GM12878 (cell line): ENCODE data around the gene APH1B.

DNA sequence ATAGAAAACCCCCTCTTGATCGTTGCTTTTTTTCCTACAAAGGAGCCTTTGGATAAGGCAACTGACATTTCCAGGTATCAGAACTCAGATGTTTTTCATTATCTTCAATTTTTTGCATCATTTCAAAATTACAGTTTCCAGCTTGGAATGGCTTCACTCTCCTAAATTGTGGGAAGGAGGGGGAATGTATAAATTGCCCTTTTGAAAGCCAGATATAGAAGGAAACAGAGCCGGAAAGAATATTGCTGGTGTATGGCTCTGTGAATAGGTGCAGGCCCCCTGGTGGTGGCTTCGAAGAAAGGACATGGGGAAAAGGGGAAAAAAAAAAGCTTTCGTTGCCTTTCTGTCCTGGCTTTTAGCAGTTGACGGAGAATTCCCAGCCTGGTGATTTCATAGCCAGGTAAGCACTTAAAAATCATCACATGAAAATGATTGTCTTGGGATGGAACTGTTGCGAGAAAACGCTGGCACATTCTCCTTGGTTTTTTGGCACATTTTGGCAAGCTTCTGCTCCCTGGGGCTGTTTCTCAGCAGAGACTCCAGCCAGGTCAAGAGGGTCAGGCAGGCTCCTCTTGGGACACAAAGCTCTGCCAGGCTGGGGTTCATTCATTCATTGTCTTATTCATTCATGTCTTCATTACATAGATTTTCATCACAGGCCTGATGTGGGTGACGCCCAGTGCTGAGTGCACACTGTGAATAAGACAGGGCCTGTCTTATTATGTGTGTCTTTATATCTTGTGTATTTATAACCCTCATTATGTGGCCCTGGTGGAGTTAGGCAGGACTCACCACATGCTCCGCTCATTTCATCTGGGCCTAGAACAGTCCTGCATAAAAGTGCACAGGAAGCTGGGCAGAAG lies 300.0 kb upstream of the TPM1 start:
- RAMPAGE, long total RNA, result no peak
- RRBS, 2 experiments, result no CpG with 5 or more reads among the region's 9 CpGs
CAGE:
- cytosol, long polyA minus RNA, result no peak
- cytosol, long polyA plus RNA, result no peak
- long polyA plus RNA, result no peak
- nucleolus, long total RNA, result no peak
- nucleus, long polyA plus RNA, result no peak
- nucleus, long total RNA, result no peak

GRCh38 chr15:62812238-62812704 lies 230.3 kb upstream of the TPM1 start:
- RAMPAGE, long total RNA, result no peak
- RRBS, 2 experiments, result no CpG with 5 or more reads among the region's 6 CpGs
CAGE:
- cytosol, long polyA minus RNA, result no peak
- cytosol, long polyA plus RNA, result no peak
- long polyA plus RNA, result no peak
- nucleolus, long total RNA, result no peak
- nucleus, long polyA plus RNA, result no peak
- nucleus, long total RNA, result no peak

DNA sequence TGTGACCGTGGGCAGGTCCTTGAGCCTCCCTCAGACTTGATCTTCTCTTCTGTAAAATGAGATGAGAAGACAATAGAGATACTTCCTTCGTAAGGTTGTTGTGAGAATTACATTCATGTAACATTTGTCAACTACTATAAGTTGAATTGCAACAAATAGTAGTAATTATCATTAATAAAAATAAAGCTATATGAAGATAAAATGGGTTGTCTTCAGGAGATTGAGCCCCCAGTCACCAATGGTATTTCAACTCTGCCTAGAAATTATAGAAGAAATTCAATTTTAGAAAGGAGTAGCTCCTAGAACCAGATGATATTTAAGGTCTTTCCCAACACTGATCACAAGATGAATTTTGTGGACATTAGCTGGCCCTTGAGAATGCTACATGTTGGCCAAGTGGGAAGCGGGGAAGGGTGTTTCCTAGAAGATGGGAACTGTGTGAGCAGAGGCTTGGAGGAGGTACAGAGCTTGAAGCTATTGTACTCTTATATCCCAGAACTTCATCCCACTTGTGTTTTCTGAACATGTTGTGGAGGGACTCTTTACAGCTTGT lies 152.9 kb upstream of the TPM1 start:
- RAMPAGE, long total RNA, result no peak
- RRBS, 2 experiments, result no CpG with 5 or more reads among the region's 3 CpGs
CAGE:
- cytosol, long polyA minus RNA, result no peak
- cytosol, long polyA plus RNA, result no peak
- long polyA plus RNA, result no peak
- nucleolus, long total RNA, result no peak
- nucleus, long polyA plus RNA, result no peak
- nucleus, long total RNA, result no peak

- RAMPAGE, long total RNA, result no peak
- RRBS, 2 experiments, result no CpG with 5 or more reads among the region's 6 CpGs
CAGE:
- cytosol, long polyA minus RNA, result no peak
- cytosol, long polyA plus RNA, result no peak
- long polyA plus RNA, result no peak
- nucleolus, long total RNA, result no peak
- nucleus, long polyA plus RNA, result no peak
- nucleus, long total RNA, result no peak
These were observed 2.1 kb downstream of the TPM1 start for GRCh38 chr15:63044506-63045242.

DNA sequence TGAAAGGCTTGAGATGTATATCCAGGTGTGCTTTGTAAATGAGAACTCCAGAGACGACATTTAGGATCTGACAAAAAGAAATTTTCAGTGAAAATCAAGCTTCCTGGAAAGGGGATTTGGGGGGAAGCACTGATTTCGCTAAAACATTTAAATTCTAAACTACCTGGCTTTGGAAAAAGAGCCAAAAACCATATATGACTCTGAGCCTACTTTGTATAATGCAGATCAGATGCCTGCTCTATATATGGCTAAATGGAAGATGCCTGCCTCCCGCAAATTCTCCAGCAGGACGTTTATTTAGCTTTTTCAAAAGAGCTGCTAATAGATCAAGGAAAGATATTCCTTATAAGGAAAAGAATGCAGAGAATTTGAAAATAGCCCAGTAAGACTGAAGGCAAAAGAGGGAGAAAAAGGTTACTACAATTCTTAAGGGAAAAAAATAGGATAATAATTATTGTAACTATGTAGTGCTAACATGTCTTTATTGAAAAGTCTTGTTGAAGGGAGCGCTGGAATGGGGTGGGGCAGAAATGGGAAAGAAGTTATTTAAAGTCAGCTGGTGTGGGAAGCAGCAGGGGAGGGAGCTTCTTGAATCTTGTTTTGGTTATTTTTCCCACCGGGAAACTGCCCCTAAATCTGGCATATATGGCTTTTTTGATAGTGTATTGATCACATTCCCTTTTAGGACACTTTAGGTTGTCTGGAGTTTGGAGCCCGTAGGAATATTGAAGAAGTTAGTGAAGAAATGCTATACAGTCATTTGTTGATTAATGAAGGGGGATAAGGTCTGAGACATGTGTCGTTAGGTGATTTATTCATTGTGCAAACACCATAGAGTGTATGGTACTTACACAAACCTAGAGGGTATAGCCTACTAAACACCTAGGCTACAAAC lies 2.9 kb downstream of the TPM1 start:
- RAMPAGE, long total RNA, result no peak
- RRBS, 2 experiments, result no CpG with 5 or more reads among the region's 8 CpGs
CAGE:
- cytosol, long polyA minus RNA, result no peak
- cytosol, long polyA plus RNA, result no peak
- long polyA plus RNA, result no peak
- nucleolus, long total RNA, result no peak
- nucleus, long polyA plus RNA, result no peak
- nucleus, long total RNA, result no peak

DNA sequence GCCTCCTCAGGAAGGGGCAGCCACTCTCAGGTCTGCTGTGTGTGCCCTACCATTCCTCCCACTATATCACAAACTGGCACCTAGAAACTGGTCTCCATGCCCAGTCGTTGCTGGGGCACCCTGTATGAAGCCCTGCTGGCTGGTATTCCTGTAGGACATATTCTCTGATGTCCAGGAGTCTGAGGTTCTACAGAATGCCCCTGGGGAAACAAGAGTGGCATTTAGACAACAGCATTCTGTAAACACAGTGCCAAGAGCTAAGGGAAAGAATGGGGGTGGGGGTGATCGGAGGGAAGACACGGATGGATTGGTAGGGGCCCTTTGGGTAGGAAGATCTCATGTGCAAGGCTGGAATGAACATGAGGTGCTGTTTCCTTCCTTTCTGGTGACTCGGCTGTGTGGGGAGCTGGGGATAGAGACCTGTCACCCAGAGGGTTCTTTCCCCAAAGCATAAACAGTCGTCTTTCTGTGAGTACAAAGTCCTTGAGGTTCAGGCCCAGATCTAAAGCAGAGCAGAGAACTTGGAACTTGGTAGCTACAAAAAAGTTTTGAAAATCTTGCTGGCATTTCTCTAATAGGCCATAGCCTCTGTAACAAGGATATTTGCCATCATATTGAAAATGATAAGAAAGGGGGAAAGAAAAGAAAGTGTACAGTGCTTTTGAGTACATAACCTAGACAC lies 11.7 kb downstream of the TPM1 start:
- RAMPAGE, long total RNA, result no peak
- RRBS, 2 experiments, result no CpG with 5 or more reads among the region's 5 CpGs
CAGE:
- cytosol, long polyA minus RNA, result no peak
- cytosol, long polyA plus RNA, result no peak
- long polyA plus RNA, result no peak
- nucleolus, long total RNA, result no peak
- nucleus, long polyA plus RNA, result no peak
- nucleus, long total RNA, result no peak

DNA sequence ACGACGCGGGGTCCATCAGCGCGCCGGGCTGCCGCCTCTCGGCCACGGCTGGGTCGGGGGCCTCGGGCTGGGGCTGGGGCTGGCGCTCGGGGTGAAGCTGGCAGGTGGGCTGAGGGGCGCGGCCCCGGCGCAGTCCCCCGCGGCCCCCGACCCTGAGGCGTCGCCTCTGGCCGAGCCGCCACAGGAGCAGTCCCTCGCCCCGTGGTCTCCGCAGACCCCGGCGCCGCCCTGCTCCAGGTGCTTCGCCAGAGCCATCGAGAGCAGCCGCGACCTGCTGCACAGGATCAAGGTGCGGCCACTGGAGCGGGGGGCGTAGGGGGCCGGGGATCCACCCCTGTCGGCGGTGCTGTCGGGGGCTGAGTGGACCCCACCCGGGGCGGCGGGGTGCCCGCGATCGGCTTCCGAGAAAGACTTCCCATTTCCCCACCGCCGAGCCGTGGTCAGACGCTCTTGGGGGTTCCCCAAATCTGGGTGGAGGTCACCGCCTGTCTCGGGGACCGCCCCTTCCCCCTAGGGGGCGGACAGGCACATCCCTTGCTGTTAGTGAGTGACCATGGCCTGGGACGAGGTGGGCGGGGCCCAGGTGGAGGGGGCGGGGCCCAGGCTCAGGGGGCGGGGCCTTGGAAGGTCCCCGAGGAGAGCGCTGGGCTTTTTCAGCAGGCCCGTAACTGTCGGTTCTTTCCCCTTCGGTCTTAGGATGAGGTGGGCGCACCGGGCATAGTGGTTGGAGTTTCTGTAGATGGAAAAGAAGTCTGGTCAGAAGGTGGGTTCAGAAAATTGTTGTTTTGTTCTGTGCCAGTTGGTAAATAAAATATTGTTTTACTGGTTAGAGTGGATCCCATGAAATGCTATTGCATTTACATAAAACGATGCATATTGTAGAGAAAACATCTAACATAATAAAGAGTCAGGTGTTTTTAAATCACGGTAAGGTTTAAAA lies 549 bp downstream of the LACTB start:
- RAMPAGE, long total RNA, result no peak
- RRBS, 2 experiments, result under 1 to 2% methylated on average over 21 to 33 of the region's 69 CpGs
CAGE:
- cytosol, long polyA minus RNA, result start-site peak on the plus strand centred at position 719 of the sequence, 9 bp wide, 51 reads
- cytosol, long polyA plus RNA, result no peak
- long polyA plus RNA, result start-site peak on the plus strand centred at position 712 of the sequence, 14 bp wide, 22 and 51 reads in 2 replicates
- nucleolus, long total RNA, result no peak
- nucleus, long polyA plus RNA, result no peak
- nucleus, long total RNA, result no peak

GRCh38 chr15:63218959-63219369 lies 29.6 kb downstream of the RAB8B start:
- RAMPAGE, long total RNA, result no peak
- RRBS, 2 experiments, result no CpG with 5 or more reads among the region's 11 CpGs
CAGE:
- cytosol, long polyA minus RNA, result no peak
- cytosol, long polyA plus RNA, result no peak
- long polyA plus RNA, result no peak
- nucleolus, long total RNA, result no peak
- nucleus, long polyA plus RNA, result no peak
- nucleus, long total RNA, result no peak

DNA sequence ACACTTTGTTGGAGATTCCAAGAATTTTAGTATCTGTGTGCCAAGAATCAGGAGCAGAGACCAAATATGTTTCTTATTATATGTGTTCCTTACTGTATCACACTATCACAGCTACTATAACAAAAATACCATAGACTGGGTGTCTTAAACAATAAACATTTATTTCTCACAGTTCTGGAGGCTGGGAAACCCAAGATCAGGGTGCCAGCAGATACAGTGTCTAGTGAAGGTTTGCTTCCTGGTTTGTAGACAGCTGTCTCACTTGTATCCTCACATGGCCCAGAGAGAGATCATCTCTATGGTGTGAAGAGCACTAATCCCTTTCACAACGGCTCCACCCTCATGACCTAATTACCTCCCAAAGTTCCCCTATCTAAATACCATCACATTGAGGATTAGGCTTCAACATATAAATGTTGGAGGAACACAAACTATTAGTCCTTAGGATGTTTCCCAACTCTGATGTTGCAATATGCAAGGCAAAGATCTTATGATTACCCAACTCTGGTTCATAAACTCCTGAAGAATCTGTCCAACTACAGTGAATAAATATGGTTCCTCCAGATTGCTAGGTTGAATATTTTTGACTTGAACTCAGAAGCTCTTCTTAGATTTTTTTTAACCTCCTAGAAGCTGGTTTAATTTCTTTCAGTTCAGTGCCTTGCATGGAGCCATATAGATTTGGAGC lies 30.4 kb upstream of the APH1B start:
- RAMPAGE, long total RNA, result no peak
- RRBS, 2 experiments, result no CpG with 5 or more reads among the region's 1 CpG
CAGE:
- cytosol, long polyA minus RNA, result no peak
- cytosol, long polyA plus RNA, result no peak
- long polyA plus RNA, result no peak
- nucleolus, long total RNA, result no peak
- nucleus, long polyA plus RNA, result no peak
- nucleus, long total RNA, result no peak

- RAMPAGE, long total RNA, result start-site peak on the plus strand at chr15:63277550-63277608, 114 and 112 reads in 2 replicates
- RRBS, 2 experiments, result 1 to 2% methylated on average over 9 of the region's 107 CpGs
CAGE:
- cytosol, long polyA minus RNA, result start-site peak on the plus strand at chr15:63277554-63277564, 95 reads
- cytosol, long polyA plus RNA, result no peak
- long polyA plus RNA, result start-site peak on the plus strand at chr15:63277550-63277611, 90 and 77 reads in 2 replicates
- nucleolus, long total RNA, result no peak
- nucleus, long polyA plus RNA, result no peak
- nucleus, long total RNA, result no peak
These were observed at the start of gene APH1B for GRCh38 chr15:63276976-63278012. Gene APH1B (plus strand): TSS chr15:63277605.

DNA sequence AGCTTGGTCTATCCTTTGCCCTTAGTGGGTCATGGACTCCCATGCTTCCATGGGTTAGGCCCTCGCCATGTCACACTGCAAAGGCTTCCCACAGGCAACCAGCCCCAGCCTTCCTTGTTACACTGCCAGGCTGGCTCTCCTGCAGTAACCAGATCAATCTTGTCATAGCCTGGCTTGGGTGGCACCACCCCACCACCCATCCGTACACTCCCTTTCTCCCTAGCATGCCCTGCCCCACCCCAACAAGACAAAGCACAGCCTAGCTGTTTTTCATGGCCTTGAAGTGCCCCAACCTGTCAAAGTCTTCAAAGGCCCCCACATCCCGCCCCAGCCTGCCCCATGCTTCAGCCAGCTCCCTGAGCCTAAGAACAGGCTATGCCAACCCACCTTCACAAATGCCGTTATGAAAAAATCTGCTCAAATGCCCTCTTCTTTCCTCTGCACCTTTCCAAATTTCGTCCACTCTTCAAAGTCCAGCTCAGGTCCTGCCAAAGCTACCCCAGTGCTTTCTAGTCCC lies 30.4 kb downstream of the CA12 start:
- RAMPAGE, long total RNA, result no peak
- RRBS, 2 experiments, result no CpG with 5 or more reads among the region's 5 CpGs
CAGE:
- cytosol, long polyA minus RNA, result no peak
- cytosol, long polyA plus RNA, result no peak
- long polyA plus RNA, result no peak
- nucleolus, long total RNA, result no peak
- nucleus, long polyA plus RNA, result no peak
- nucleus, long total RNA, result no peak

- RAMPAGE, long total RNA, result no peak
- RRBS, 2 experiments, result no CpG with 5 or more reads among the region's 4 CpGs
CAGE:
- cytosol, long polyA minus RNA, result no peak
- cytosol, long polyA plus RNA, result no peak
- long polyA plus RNA, result no peak
- nucleolus, long total RNA, result no peak
- nucleus, long polyA plus RNA, result no peak
- nucleus, long total RNA, result no peak
These were observed 16.8 kb downstream of the CA12 start for GRCh38 chr15:63364715-63365296.

- RAMPAGE, long total RNA, result no peak
- RRBS, 2 experiments, result no CpG with 5 or more reads among the region's 7 CpGs
CAGE:
- cytosol, long polyA minus RNA, result no peak
- cytosol, long polyA plus RNA, result no peak
- long polyA plus RNA, result no peak
- nucleolus, long total RNA, result start-site peak on the minus strand at chr15:63474906-63475001, 12 reads
- nucleus, long polyA plus RNA, result no peak
- nucleus, long total RNA, result no peak
These were observed 29.6 kb upstream of the USP3 start for GRCh38 chr15:63474829-63475248.

GRCh38 chr15:63569181-63569696 lies 27.9 kb upstream of the FBXL22 start:
- RAMPAGE, long total RNA, result no peak
- RRBS, 2 experiments, result no CpG with 5 or more reads among the region's 1 CpG
CAGE:
- cytosol, long polyA minus RNA, result no peak
- cytosol, long polyA plus RNA, result no peak
- long polyA plus RNA, result no peak
- nucleolus, long total RNA, result no peak
- nucleus, long polyA plus RNA, result no peak
- nucleus, long total RNA, result no peak

DNA sequence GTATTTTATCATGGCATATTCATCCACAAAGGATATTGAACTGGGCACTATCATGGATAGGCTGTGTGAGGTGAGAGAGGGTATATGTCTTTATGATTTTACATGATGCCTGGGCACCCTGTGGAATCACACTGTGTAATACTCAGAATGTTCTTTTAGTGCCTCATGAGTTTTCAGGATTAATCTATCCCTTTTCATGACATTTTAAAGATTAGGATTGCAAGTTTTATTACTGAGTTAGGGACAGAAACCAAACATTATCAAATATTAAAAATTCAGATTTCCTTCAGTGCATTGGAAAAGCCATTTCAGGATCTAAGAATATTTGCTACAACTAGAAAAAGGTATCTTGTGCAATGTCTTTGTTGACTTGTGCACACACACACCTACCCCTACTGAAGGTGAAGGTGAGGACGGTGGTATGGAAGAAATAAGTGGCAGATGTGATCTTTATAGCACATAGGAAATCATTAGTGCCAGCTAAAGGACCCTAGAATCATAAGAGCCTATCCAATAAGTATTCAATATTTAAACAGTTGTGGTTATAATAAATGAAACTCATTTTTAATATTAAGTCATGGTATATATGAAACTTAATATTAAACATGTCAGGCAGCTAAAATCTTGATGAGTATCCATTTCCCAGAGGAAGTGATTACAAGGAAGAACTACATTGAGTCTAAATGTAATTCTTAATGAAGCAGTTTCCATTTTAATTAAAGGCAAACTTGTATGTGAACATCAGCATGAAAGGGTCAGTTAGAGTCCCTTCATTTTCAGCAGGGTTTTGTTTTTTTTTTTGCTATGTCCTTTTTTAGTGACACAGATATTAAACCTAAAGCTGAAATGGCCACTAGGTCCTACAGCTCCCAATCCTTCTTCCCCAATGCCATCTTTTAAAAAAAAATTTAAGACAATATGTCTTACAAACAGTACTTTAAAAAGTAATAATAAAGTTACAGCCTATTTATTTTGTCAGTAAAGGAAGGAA lies 25.3 kb upstream of the FBXL22 start:
- RAMPAGE, long total RNA, result no peak
- RRBS, 2 experiments, result no CpG with 5 or more reads among the region's 1 CpG
CAGE:
- cytosol, long polyA minus RNA, result no peak
- cytosol, long polyA plus RNA, result no peak
- long polyA plus RNA, result no peak
- nucleolus, long total RNA, result no peak
- nucleus, long polyA plus RNA, result no peak
- nucleus, long total RNA, result no peak

DNA sequence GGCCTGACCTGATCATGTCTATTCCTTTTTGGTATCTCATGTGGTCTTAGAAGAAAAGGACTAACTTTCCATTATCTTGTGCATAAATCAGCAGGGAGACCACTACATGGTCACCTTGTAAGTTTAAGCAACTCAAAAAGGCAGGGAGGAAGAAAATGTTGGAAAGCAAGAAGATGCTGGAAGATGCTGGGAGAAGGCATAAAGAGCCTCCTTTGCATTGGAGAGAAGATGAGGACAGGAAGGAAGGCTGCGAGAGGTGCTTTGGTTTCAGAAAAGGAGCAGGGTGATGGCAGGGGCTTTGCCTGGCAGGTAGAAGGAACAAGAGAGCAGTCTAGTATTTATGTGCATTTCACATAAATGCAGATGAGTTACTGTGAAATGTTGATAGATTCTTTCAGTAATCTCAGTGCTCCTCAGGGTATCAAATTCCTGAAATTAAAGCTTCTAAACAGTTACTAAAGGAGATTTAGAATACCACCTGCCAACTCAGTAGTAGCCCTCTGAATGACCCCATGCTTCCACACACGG lies 14.6 kb upstream of the FBXL22 start:
- RAMPAGE, long total RNA, result no peak
- RRBS, 2 experiments, result no CpG with 5 or more reads among the region's 2 CpGs
CAGE:
- cytosol, long polyA minus RNA, result no peak
- cytosol, long polyA plus RNA, result no peak
- long polyA plus RNA, result no peak
- nucleolus, long total RNA, result no peak
- nucleus, long polyA plus RNA, result no peak
- nucleus, long total RNA, result no peak

DNA sequence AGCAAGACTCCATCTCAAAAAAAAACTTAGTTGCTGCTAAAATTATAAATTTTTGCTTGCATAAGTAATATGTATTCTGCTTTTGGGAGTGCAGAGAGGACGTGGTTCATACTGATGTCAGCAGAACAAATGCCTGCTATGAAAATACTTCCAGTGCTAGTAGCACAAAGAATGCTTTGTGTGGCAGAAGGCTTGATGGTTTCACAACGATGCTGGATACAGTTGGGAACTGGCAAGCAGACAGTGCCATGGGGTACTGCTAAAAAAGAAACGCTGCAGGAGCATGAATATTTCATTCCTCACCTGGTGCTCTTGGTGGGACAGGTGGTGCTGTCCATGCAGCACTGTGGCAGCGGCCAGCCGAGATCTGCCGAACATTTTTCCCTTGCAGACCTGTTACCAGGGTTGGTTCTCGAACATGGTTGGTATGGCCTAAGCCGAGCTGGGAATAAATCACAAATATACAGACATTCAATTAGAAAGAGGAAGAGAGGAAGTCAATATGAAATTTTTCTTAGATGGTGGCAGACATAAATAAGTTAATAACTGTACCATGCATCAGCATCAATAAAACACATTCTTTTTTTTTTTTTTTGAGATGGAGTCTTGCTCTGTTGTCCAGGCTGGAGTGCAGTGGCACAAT lies 31.3 kb downstream of the FBXL22 start:
- RAMPAGE, long total RNA, result no peak
- RRBS, 2 experiments, result no CpG with 5 or more reads among the region's 8 CpGs
CAGE:
- cytosol, long polyA minus RNA, result no peak
- cytosol, long polyA plus RNA, result no peak
- long polyA plus RNA, result no peak
- nucleolus, long total RNA, result no peak
- nucleus, long polyA plus RNA, result no peak
- nucleus, long total RNA, result no peak

- RAMPAGE, long total RNA, result no peak
- RRBS, 2 experiments, result no CpG with 5 or more reads among the region's 5 CpGs
CAGE:
- cytosol, long polyA minus RNA, result no peak
- cytosol, long polyA plus RNA, result no peak
- long polyA plus RNA, result no peak
- nucleolus, long total RNA, result no peak
- nucleus, long polyA plus RNA, result no peak
- nucleus, long total RNA, result no peak
These were observed 43.9 kb downstream of the FBXL22 start for GRCh38 chr15:63640867-63641710.

GRCh38 chr15:63800119-63800979 lies 33.4 kb downstream of the HERC1 start:
- RAMPAGE, long total RNA, result no peak
- RRBS, 2 experiments, result no CpG with 5 or more reads among the region's 4 CpGs
CAGE:
- cytosol, long polyA minus RNA, result no peak
- cytosol, long polyA plus RNA, result no peak
- long polyA plus RNA, result no peak
- nucleolus, long total RNA, result no peak
- nucleus, long polyA plus RNA, result no peak
- nucleus, long total RNA, result no peak

- RAMPAGE, long total RNA, result no peak
- RRBS, 2 experiments, result no CpG with 5 or more reads among the region's 6 CpGs
CAGE:
- cytosol, long polyA minus RNA, result no peak
- cytosol, long polyA plus RNA, result no peak
- long polyA plus RNA, result no peak
- nucleolus, long total RNA, result no peak
- nucleus, long polyA plus RNA, result no peak
- nucleus, long total RNA, result no peak
These were observed 26.4 kb upstream of the HERC1 start for GRCh38 chr15:63859929-63860713.